Right ventricle myocardium (tissue), 1 donor: ENCODE measurements around a stretch of chr11.

- PRO-cap, 2 experiments: no peak in any of the 2 experiments
These were observed 56.1 kb upstream of the PARVA start for GRCh38 chr11:12321247-12321744.

DNA sequence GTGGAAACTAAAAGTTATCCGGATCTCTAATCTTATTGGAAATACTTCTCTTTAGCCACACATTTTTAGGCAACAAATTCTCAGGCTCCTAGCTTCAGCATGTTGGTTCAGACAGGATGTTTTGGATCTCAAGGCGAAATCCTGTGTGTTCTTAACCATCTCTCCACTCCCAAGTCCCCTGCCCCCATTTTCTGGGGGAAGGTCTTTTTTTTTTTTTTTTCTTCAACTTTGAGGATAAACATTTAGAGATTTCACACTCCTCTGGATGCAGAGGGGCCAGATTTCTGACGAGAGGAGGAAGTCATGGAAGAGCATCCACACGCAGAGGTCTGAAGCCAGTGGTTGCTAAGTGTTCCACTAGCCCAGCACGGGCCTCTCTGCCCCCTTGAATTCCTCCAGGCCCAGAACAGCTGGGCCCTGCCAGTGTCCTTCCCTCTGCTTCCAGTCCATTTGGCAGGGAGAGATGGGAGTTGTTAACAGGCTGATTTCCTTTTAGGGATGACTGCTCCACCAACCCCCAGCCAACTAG, 20.3 kb downstream of the PARVA start:
- PRO-cap, 2 experiments: peak in 2 of 2 experiments; most common minus-strand start position 331 of the sequence (in 1)

GRCh38 chr11:12435469-12435820, 58.1 kb downstream of the PARVA start:
- PRO-cap, 2 experiments: no peak in any of the 2 experiments

- PRO-cap, 2 experiments: peak in 2 of 2 experiments; most common plus-strand start chr11:12548457 (in 1); most common minus-strand start chr11:12548375 (in 1)
These were observed 126.0 kb upstream of the TEAD1 start for GRCh38 chr11:12548154-12548688.

DNA sequence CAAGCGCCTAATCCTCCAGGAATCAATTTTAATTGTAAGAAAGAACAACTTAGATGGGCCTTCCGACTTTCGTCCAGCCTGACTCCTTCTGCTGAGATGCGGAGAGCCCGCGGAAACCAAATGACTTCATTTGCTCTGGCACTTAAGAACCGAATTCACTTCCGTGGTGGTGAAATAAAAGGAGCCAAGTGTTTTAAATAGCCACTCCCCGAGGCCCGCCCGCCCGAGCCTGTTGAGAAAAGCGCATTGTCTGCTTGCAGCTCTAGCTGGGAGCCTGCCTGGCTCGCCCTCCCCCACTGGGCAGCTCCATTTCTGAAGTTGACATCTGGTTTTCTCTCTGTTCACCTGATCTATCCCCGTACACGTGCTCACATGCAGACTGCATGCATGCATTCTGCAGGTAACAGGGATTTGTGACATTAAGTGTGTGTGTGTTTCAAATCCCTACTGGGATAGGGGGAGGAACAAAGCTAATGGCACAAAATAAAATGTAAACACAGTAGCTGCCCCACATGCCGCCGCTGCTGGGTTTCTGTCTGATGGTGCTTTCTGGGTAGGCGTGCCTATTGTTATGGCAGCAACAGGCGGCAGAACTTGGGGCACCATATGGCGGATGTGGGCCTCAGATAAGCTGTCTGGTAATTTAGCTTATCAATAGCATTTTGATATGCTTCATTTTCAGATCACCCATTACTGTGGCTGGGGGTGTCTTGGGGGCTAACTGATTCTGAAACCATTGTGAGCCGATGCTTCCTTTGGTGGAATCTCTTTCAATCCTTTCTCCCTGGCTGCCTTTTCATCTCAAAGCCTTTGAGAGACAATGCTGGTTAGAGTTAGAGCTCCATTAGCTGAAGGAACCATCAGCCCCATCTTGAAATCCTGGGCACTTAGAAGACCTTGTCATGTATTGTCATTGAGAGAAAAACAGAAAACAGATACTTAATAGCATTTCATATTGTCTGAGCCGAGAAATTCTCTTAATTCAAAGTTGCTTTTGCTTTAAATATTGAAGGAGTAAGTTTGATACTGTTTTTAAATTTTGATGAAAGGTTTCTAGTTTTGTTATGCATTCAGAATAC, 6.4 kb downstream of the TEAD1 start:
- PRO-cap, 2 experiments: peak in 2 of 2 experiments; most common minus-strand start position 151 of the sequence (in 2)

- PRO-cap, 2 experiments: no peak in any of the 2 experiments
These were observed 90.2 kb downstream of the TEAD1 start for GRCh38 chr11:12764111-12765106.

DNA sequence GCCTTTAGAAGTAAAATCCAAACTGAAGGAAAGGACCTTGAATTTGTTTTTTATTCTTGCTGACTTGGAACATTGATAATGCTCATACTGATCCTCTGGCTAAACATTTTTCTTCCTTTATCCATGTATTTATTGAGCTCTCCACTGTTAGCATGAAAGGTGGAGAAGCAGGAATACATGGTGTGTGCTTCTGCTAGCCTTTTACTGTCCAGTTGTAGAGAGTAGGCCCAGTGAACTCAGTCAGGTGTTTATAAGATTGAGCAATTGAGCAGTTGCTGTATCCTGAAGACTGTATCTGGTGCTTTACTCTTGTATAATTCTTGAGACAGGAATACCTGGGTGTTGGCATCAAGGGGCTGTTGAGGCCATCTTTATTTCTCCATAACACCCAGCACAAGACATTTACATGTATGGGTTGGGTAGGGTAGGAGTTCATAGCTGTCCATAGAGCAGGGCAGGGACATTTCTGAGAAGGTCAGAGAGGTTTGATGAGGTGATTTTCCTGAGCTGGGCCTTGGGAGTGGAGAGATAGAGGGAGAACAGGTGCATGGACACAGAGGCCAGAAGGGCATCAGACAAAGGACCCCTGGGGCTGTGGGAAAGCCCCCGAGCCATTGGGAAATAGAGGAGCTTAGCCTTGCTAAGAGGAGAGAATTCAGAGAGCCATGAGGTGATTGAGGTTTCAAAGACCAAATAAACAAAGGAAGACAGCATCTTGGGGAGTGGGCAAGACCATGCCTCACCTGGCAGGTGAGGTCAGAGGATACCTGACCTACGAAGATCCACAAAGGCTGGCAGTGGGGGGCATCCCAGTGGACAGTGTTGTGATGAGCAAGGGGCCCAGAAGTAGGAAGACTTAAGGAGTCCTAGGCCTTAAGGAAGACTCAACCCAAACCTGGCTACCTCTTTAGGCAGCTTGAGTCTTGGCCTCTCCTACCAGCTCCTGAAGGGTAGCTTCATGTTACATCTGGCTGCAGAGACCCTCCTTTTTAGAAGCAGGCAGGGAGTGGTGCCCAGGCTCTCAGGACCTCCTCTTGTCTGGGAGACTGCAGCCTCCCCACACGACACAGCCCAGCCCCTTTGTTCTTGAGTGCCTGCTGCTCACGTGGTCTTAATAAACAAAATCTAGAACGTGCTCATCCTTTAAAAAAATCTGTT, 155.7 kb downstream of the TEAD1 start:
- PRO-cap, 2 experiments: no peak in any of the 2 experiments

DNA sequence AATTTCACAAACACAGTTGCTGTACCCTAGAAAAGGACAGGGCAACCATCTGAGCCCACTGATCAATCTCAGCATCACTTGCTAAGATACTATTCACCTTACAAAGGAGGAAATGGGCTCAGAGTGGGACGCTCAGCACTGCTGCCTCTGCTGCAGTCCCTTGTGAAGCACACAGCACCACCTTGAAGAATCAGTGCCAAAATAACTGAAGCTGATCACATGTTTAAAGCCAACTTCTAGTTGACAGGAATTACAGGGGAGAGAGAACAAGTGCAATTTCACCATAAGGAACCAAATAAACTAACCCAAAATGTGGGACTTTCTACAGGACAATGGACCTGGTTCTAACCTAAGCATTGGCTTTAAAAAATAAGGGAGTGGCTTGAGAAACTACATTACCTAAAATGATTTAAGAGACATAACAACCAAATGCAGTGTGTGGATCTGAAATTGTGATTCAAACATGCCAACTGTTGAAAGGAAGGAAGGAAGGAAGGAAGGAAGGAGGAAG, 35.2 kb downstream of the RASSF10 start:
- PRO-cap, 2 experiments: no peak in any of the 2 experiments

- PRO-cap, 2 experiments: no peak in any of the 2 experiments
These were observed 131.4 kb downstream of the RASSF10 start for GRCh38 chr11:13140349-13141031.

DNA sequence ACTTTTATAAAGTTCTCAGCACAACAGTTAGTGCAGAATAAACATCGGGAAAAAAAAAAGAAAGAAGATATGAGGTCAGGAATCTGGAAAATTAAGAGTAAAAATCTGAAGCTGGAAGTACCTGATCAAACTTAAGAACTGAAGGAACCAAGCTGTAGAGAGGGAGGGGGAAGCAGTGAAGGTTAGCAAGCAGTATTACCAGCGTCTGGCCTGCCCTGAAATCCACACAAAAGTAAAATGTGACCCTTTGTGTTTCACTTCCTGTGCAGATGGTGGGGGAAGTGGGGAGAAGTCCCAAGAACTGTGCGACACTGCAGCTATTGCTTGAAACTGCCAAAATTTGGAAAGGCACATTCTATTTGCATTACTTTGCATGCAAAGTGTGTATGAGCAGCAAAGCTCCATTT, 72.2 kb upstream of the BMAL1 start:
- PRO-cap, 2 experiments: no peak in any of the 2 experiments

- PRO-cap, 2 experiments: no peak in any of the 2 experiments
These were observed 15.9 kb upstream of the BMAL1 start for GRCh38 chr11:13261598-13262146.

DNA sequence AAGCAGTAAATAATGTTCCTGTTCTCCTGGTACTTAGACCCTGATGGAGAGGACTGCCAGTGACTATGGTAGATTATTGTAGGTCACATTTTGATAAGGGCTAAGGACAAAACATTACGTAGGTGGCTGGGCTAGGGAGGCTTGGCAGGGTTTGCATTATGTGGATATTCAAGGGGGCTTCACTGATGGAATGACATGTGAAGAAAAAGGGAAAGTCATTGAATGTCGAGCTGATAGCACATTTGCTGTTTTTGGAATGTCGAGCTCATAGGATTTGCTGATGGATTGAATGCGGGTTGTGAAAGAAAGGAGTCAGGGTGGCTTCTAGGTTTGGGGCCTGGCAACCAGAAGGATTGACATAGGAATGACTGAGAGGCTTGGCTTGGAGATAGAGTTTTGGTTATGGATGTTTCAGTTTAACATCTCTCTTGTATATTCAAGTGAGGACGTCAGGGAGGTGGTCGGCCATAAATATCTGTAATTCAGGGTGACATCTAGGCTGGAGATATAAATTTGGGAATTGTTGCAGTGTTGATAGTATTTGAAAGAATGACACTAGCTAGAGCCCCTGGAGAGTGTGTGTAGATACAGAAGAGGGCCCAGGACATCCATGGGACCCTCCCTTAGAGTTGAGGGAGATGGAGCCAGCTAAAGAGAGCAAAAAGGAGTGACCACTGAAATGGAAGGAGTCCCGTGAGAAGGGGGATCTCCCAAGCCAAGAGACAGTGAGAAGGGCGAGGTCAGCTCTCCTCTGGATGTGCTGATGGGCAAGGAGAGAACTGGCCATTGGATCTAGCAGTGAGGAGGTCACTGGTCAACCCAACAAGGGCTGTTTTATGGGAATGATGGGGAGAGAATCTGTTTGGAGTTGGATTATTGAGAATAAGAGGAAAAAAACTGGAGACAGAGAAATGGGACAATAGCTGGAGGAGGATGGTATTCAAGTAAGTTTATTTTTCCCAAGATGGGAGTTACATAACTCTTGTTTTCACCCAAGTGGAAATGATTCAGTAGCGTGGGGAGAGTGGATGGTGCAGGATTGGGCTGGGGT, 73.7 kb downstream of the BMAL1 start:
- PRO-cap, 2 experiments: no peak in any of the 2 experiments

DNA sequence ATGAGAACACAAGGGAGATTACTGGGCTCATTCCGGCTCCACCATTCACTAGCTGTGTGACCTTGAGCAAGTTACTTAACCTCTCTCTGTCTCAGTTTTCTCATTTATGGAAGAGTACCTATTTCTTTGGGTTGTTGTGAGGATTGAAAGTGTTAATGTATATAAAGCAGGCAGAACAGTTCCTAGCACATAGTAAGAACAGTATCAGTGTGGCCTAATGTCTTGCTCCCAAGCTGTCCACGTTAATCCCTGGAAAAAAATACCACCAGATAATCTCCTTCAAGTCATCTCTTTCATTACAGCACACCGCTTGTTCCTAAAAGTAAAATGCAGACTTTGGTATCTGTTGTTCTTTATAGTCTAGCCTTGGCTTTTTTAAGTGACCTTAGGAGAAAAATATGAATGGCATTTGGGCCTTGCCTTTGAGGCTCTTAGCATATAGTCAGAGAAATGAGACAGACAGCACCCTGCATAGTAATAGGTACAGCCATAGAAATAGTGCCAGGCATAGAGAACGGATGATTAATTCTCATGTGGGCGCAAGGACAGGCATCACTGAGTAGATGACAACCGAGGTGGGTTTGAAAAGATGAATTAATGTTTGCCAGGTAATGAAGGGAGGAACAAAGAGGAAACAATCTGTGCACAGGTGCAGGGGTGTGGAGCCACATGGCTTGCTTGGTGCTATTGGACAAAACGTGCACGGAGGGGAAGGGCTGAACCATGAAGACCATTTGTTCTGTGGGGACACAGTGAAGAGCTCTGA, 90.3 kb downstream of the BMAL1 start:
- PRO-cap, 2 experiments: no peak in any of the 2 experiments

DNA sequence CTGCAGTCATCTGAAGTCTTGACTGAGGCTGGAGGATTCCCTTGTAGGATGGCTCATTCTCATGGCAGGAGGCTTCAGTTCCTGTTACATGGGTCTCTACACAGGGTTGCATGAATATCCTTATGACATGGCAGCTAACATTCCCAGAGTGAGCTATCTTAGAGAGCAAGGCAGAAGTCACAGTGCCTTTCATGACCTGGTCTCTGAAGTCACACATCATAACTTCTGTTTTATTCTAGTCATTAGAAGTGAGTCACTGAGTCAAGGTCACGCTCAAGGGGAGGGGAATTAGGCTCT, 10.3 kb upstream of the SPON1 start:
- PRO-cap, 2 experiments: no peak in any of the 2 experiments

GRCh38 chr11:14265291-14266050, 93.5 kb downstream of the RRAS2 start:
- PRO-cap, 2 experiments: no peak in any of the 2 experiments

GRCh38 chr11:14625384-14626362, 17.9 kb upstream of the PDE3B start:
- PRO-cap, 2 experiments: no peak in any of the 2 experiments

DNA sequence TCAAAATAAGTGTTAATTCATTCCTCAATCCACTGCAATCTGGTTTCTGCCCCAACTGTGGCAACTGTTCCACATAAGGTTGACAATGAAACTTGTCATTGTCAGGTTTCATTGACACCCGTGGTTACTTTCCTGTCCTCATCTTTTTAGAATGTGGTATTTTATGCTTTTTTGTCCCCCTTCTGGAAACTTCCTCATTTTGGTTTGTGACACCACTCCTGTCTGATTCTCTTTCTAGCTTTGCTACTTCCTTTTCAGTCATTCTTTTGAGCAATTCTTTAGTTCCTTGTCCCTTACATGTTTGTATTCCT, 7.5 kb upstream of the PDE3B start:
- PRO-cap, 2 experiments: no peak in any of the 2 experiments

DNA sequence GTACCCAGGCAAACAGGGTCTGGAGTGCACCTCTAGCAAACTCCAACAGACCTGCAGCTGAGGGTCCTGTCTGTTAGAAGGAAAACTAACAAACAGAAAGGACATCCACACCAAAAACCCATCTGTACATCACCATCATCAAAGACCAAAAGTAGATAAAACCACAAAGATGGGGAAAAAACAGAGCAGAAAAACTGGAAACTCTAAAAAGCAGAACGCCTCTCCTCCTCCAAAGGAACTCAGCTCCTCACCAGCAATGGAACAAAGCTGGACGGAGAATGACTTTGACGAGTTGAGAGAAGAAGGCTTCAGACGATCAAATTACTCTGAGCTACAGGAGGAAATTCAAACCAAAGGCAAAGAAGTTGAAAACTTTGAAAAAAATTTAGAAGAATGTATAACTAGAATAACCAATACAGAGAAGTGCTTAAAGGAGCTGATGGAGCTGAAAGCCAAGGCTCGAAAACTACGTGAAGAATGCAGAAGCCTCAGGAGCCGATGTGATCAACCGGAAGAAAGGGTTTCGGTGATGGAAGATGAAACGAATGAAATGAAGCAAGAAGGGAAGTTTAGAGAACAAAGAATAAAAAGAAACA, 46.7 kb downstream of the CYP2R1 start:
- PRO-cap, 2 experiments: no peak in any of the 2 experiments

- PRO-cap, 2 experiments: no peak in any of the 2 experiments
These were observed 39.5 kb downstream of the CYP2R1 start for GRCh38 chr11:14852563-14852957.

DNA sequence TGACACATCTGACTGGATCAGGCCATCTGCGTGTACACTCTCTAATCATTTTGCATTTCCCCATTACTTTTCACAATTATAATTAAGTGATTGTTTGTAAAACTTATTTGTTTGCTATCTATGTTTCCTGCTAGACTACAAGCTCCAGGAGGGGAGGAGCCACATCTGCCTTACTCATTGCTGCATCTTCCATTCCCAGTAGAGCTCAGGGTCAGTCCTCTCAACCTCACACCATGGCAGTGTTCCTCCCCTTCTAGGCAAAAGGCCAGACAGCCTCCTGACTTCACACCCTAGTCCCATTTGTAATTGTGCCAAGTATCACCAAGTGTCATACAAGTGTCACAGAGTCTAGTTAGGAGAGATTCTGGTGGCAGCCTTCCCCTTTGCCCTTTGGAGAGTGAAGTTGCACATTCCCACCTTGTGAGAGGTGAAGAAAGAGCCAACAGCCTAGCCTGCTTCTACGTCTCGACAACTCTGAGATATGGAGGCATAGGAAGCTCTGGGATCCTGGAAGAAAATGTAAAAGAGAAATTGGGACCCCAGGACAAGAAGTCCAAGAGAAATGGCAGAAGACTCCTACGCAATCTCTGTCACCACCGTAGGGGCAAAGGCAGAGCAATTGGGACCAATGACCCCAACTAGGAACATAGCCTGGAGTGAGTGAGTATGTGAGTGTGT, 490.4 kb downstream of the INSC start:
- PRO-cap, 2 experiments: no peak in any of the 2 experiments